LHCN-M2 (cell line): ENCODE measurements around a stretch of chr1.

- RAMPAGE, long total RNA, result no peak
Measured at GRCh38 chr1:18807235-18807819, 52.1 kb downstream of the TAS1R2 start.

DNA sequence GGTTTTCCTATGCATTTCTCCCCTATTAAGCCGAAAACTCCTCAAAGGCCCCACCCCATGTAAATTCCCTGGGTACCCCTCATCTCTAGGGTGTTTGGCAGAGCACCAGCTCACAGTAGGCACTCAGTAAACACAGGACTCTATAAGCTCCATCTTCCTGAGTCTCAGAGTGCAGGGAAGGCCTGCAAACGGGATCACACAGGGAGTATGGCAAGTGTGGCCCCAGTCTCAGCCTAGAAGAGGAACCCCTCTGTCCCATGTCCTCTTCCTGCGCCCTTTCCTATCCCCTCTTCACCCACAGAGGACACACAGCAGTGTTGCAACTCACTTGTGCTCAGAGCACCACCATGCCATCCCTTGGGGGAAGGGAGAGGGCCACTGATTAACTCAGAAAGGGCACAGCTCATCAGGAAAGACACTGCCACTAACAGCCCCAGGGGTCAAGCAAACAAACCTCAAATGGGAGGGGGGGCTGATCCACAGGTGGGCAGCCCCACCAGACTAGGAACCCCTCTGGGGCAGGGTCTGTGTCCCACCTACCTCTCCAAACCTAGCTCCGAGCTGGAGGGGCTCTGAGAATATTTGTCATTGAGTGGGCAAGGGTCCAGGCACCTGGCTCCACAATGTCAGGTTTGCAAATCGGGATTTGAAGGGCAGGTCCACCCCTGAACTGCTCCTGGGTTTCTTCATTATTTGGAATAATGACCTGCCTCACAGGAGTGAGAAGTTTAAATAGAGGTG is 1.2 kb downstream of the ALDH4A1 start:
- RAMPAGE, long total RNA, result no peak

GRCh38 chr1:18906425-18906738 is 4.0 kb upstream of the ALDH4A1 start:
- RAMPAGE, long total RNA, result no peak

DNA sequence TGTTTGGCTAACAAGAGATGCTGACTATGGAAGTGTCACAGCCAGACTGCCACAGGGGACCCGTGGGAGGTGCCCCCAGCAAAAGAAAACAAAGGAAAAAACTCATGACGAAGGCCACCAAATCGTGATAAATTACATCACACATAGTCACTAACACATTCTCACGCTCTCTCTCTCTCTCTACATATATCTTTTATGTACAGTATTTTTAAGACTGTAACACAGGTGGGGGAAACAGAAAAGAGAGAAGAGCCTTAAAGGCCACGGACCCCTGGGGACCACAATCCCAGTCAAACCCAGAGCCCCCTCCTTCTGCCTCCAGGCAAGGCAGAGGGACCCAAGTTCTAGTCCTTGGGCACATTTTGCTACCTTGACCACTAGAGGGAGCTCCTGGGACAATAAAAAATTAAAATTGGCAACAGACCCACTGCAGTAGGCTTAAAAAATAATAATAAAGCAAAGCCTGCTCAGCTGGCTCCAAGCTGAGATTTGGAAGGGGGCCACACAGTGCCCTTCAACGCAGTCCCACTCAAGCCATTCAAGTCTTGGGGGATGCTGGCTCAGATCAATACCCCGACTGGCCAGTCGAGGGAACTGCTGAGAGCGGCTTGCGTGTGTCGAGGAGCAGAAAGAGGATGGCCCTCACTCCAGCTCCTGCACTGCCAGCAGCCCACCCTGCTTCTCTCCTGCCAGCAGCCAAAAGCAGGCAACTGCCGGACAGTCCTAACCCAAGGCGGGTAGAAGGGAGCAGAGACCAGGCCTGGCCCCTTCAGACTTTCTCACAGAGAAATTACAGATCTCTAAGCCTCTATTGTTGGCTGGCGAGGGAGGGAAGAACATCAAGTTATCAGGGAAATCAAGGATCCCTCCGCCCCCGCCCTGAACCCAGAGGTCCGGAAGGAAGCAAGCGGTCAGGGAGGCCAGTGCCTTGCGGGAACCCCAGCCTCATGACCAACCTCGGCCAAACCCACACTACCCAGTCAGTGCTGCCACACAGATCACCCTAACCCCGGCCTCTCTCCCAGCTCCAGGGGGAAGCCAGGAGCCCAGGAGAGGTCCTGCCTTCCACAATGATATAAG is 4.7 kb upstream of the ALDH4A1 start:
- RAMPAGE, long total RNA, result no peak

DNA sequence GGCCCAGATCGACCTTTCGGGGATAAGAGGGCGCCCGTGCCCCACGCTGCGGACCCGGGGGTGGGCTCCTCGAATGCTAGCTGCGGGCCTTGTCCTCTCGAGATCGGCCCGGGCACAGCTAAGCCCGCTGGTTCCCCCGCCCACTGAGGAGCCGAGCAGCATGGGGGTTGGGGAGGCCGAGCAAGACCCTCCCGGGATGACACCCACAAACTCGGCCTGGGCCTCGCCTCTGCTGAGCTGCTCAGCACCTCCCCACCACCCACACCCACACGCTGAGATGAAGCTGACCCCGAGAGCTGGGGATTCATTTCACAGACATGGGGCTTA is 723 bp upstream of the IFFO2 start:
- RAMPAGE, long total RNA, result no peak

GRCh38 chr1:19045798-19046563 is 89.5 kb upstream of the IFFO2 start:
- RAMPAGE, long total RNA, result no peak

DNA sequence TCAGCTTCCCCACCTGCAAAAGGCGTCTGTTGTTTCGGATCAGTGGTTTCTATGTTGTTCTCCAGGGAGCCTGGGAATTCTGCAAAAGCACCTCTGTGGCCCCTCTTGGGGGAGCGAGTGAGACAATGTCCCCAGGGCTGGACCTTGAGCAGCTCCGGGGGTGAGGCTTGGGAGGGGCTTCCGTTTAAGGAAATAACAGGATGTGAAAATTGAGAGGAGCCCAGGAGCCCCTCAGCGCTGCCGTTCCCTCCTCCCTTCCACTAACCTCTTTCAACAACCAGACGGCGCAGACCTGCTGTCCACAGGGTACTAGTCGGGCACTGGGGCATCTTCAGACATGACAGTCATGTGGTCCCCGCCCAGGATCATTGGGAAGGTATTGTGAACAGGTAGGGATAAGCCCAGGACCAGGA is 98.6 kb upstream of the IFFO2 start:
- RAMPAGE, long total RNA, result no peak

GRCh38 chr1:19069946-19070549 is 113.6 kb upstream of the IFFO2 start:
- RAMPAGE, long total RNA, result no peak

DNA sequence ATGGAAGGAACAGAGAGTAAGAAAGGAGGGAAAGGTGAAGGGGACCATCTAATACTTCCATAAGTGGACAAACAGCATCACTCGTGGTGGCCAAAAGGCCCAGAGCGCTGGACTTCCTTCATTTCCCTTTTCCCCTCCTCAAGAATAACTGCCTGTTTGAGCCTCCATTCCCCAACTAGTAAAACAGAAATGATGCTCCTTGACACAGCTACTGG is 111.2 kb downstream of the UBR4 start:
- RAMPAGE, long total RNA, result no peak

GRCh38 chr1:19113760-19114445 is 96.2 kb downstream of the UBR4 start:
- RAMPAGE, long total RNA, result no peak

DNA sequence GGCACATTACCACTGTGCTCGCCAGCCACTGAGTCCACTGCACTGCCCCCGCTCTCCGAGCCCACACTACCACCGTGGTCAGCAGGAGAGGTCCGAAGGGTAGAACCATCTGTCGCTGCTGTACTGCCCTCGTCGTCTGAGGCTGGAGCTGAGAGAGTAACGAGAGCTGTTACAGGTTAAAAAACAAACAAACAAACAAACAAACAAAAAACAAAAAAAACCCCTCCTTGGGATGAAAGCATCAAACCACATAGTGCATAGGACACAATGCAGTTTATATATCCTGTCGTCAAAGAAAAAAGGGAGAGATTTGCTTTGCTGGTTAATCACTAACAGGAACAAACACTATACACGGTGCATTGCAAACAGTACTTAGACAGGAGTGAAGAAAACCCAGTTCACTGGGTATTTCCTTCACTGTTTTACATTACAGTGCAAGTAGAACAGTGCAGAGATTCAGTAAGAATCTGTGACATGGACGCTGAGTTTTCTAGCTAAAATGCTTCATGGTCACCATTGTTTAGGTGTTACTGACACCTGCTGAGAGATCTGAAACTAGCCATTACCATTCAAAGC is 70.9 kb downstream of the UBR4 start:
- RAMPAGE, long total RNA, result no peak

DNA sequence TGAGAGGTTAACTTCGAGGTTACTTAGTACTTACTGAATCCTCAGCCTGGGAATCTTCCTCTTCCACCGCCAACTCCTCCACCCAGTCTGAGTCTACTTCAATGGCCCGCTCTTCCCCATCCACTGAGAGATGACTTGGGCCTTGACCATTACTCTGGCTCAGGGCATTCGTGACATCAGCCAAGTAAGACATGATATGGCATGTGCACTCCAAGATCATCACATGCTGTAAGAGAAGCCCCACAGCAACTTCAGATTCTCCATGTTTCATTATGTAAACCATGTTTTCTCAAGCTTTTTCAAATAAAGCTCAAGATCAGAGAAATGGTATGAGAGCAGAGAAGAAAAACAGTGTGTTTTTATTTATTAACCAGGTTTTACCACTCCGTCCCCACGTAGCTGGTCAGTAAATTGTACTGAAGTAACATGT is 47.7 kb downstream of the UBR4 start:
- RAMPAGE, long total RNA, result no peak

DNA sequence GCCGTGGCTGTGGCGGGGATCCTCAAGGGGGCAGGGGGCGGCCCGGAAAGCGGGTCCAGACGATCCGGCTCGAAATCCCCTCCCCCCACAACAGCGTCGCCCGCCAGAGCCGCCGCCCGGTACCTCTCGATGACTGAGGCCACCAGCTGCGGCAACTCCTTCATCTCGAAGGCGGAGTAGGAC is 225 bp downstream of the UBR4 start:
- RAMPAGE, long total RNA, result no peak

GRCh38 chr1:19218773-19219883 is 9.1 kb upstream of the UBR4 start:
- RAMPAGE, long total RNA, result no peak

DNA sequence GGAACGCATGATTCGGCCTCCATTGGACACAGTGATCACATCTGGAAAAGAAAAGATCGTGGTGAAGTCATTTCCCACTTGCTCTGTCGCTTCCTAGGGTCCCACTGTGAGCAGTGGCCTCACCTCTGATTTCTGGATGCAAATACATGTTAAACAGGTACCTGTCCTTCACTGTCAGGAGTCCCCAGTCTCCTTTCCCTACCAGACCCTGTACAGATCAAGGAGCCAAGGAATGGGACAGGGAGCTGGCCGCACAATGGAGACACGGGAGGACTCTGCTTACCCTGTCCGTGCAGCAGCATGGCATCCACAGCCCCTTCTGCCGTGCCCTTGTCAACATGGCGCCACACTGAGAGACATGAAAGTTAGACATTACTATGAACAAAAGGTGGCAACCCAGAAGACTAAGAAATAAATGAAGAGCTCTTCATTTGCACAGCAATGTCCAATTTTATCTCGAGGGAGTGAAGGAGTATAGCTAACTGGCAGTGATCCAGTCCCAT is 7.6 kb downstream of the EMC1 start:
- RAMPAGE, long total RNA, result no peak

DNA sequence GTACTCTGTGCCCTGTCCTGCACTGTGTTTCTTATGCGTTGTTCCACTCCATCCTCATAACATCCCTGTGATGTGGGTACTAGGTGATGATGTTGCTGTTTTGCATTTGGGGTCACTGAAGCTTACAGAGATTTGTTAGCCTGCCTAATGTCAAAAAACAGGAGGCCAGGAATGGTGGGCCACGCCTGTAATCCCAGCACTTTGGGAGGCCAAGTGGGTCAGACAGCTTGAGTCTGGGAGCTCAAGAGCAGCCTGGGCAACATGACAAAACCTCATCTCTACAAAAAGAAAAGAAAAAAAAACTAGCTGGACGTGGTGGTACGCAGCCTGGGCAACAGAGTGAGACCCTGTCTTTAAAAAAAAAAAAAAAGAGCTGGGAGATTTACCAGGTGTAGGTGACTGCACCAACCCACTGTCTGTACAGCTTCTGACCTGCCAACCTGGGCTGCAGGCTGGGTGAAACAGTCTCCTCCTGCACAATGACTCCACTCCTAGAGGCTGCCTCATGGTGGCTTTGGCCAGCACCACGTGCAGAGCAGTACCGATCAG is 3.5 kb downstream of the MRTO4 start:
- RAMPAGE, long total RNA, result no peak

DNA sequence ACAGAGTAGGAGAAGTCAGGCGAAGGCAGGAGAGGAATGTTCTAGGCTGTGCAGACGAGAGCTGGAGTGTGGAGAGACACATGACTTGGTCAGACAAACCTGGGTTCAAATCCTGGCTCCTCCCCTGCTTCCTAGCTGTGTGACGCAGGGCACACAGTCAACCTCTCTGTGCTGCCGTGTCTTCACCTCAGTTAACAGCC is 15.6 kb downstream of the SLC66A1 start:
- RAMPAGE, long total RNA, result no peak

DNA sequence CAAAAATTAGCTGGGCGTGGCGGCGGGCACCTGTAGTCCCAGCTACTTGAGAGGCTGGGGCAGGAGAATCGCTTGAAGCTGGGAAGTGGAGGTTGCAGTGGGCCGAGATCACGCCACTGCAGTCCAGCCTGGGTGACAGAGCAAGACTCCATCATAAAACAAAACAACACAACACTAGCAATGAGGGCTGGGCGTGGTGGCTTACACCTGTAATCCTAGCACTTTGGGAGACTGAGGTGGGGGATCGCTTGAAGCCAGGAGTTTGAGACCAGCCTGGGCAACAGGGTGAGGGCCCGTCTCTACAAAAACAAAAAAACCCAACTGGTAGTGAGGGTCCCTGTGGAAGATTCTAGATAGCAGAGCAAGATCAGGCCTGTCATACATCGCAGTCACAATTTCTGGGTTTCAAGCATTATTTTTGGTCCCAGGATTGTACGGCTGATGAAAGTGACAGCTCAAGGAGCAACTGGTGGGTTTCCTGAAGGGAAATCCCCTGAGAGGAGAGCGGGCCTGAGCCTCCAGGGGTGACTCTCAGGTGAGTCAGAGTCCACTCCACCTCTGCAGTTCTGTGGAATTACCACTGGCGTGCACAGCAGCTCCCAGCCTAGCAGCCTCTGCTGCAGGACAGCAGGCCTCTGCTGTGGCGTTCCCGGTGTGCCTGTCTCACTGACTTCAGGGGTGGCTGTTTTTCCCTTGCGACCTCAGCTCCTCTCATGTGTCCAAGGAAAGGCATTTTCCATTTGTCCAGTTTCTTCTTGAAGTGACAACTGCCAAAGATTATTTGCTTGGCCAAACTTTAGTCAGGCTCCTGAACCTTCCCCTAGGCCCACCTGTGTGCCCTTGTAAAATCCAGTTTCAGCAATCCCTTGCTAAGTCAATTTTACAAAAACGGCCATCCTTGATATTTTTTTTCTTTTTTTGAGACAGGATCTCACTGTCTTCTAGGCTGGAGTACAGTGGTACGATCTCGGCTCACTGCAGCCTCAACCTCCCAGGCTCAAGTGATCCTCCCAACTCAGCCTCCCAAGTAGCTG is 24.4 kb downstream of the SLC66A1 start:
- RAMPAGE, long total RNA, result no peak

- RAMPAGE, long total RNA, result no peak
Measured at GRCh38 chr1:19352503-19353322, 40.6 kb downstream of the SLC66A1 start.

DNA sequence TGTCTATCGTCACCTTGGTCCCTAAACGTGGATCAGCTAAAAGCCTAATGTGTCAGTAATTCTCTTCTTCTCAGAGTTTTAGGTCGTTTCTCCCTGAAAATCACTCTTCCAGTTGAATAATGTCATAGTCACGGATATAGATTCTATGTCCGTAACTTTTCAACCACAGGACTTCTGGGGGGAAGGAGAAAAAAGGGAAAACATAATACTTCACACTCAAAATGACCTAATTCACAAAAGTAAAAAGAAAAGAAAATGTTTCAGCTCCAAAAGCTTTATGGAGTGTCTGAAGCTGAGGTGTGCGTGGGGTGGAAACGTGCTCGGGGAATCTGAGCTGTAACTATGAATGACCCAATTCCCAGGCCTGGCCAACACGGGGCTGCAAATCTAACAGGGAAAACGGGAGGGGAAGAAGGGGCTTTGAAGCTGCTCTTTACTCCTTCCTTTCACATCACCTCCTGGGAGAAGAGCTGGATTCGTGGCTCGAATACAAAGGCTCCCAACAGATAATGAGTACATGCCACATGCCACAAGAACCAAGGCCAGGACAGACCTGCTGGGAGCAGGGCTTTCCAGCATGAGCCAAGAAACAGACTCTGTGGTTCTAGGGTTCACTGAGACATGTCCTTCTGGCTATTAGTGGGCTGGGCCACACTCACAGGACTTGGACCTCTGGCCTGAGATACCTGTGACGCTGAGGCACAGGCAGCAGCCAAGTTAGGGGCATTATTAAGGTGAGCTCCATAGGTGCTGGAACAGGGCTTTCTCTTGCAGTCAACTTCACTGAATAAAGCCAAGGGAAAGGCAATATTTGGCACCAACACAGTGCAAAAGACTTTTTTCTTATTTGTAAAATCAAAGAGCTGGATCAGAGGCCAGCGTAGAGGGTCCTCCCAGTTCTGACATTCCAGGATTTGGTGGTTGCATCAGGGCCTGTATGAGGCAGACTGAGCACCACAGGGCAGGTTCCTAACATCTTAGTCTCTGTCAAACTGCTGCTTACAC is 51.5 kb downstream of the SLC66A1 start:
- RAMPAGE, long total RNA, result no peak